Stomach (tissue), 7 donors: ENCODE results near the genes APOBEC3F and GRAP2.

DNA sequence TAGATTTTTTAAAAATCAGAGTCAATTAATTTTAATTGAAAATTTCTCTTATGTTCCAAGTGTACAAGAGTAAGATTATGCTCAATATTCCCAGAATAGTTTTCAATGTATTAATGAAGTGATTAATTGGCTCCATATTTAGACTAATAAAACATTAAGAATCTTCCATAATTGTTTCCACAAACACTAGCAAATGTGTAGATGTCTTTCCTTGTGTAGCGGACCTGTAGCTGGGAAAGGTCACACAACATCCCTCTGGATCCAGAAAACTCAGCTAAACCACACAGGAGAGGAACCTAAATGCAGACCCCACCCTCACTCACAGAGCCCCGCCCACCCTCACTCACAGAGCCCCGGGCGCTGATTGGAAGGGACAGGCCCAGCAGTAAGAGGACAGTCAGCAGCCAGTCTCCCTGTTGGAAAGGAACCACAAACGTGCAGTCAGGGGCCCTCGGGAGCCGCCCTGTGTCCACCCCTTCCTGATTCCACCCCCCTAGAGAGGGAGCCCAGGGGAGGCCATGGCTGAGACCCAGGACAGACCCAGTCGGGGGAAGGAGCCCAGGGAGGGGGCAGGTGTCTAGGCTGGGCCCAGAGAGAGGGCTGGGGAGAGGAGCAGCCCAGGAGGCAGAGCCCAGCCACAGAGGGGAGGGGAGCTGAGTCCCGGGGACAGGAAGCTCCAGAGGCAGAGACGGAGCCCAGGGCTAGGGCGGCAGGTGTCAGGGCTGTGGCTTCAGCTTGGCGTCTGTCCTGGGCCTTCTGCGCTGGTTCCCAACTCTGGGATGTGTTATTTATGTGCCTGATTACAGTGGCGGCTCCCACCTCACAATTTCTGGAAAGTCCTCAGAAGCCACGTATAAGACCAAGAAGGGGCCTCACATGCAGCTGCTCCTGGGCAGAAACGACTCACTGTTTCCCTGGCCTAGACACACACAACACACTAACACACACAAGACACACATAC is 10.7 kb downstream of the APOBEC3B start:
- PRO-cap: no peak
- RAMPAGE, long total RNA, 5 experiments: no peak in any of the 5 experiments
- RRBS: no CpG with 5 or more reads among the region's 16 CpGs

- PRO-cap: no peak
- RAMPAGE, long total RNA, 5 experiments: no peak in any of the 5 experiments
- RRBS: no CpG with 5 or more reads among the region's 7 CpGs
Observed at GRCh38 chr22:39003143-39003610, 10.9 kb upstream of the APOBEC3C start.

GRCh38 chr22:39040393-39041475 is at the start of gene APOBEC3F:
Gene APOBEC3F, plus strand, starts transcription at chr22:39040864.
- PRO-cap: bidirectional peak, plus-strand start at chr22:39040874, minus-strand start at chr22:39040648
- RAMPAGE, long total RNA, 5 experiments: start-site peak on the plus strand in 2 of 5 experiments, at chr22:39040604-39040943 at its widest, 8 to 25 reads per replicate
- RRBS: no CpG with 5 or more reads among the region's 29 CpGs

GRCh38 chr22:39087448-39088405 is 9.3 kb upstream of the APOBEC3H start:
- PRO-cap: no peak
- RAMPAGE, long total RNA, 5 experiments: no peak in any of the 5 experiments
- RRBS: no CpG with 5 or more reads among the region's 14 CpGs

- PRO-cap: no peak
- RAMPAGE, long total RNA, 5 experiments: no peak in any of the 5 experiments
- RRBS: no CpG with 5 or more reads among the region's 6 CpGs
Observed at GRCh38 chr22:39099474-39099923, 2.5 kb downstream of the APOBEC3H start.

DNA sequence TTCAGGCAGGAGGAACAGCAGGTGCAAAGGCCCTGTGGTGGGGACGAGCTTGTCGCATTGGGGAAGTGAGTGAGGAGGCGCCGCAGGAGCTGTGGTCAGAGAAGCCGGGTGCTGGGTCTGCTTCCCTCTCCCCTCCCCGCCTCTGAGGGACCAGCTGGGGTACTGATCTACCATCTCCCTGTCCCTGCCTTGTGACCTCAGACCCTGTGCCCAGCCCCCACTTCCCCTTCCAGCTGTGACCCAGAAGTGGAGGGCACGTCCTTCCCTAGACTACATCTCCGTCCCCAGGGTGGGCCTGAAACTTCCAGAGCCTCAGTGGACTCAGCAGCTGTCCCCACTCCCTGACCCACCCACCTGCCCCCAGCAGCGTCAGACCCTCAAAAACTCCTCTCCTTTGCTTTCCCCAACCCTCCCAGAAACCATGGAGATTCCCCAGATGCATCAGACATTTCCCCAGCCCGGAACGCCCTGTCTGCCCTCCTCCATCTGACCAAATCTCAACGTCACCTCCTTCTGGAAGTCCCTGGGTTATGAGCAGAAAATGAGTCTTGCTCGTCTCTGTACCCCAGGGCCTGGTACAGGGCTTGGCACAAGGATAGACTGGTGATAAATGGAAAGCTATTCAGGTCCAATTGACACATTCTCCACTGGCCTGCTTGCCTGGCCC is 19.8 kb upstream of the PDGFB start:
- PRO-cap: unidirectional peak, minus-strand start at position 144 of the sequence
- RAMPAGE, long total RNA, 5 experiments: no peak in any of the 5 experiments
- RRBS: no CpG with 5 or more reads among the region's 13 CpGs

GRCh38 chr22:39266293-39266904 is 21.6 kb upstream of the PDGFB start:
- PRO-cap: no peak
- RAMPAGE, long total RNA, 5 experiments: no peak in any of the 5 experiments
- RRBS: 51% methylated on average over 3 of the region's 12 CpGs

- PRO-cap: bidirectional peak, plus-strand start at chr22:39292906, minus-strand start at chr22:39292672
- RAMPAGE, long total RNA, 5 experiments: no peak in any of the 5 experiments
- RRBS: 29% methylated on average over 3 of the region's 21 CpGs
Observed at GRCh38 chr22:39292428-39293264, 26.8 kb downstream of the RPL3 start.

DNA sequence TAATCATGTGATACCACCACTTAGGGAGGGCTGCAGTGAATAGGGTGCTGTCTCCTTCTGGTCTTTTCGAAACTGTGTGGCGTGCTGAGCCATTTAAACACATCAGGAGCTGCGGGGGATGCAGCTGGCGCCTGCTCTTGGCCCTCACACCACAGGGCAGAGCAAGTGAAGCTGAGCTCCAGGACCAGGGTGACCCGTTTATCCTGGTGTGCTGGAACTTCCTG is 2.6 kb downstream of the SYNGR1 start:
- PRO-cap: no peak
- RAMPAGE, long total RNA, 5 experiments: no peak in any of the 5 experiments
- RRBS: no CpG with 5 or more reads among the region's 5 CpGs

DNA sequence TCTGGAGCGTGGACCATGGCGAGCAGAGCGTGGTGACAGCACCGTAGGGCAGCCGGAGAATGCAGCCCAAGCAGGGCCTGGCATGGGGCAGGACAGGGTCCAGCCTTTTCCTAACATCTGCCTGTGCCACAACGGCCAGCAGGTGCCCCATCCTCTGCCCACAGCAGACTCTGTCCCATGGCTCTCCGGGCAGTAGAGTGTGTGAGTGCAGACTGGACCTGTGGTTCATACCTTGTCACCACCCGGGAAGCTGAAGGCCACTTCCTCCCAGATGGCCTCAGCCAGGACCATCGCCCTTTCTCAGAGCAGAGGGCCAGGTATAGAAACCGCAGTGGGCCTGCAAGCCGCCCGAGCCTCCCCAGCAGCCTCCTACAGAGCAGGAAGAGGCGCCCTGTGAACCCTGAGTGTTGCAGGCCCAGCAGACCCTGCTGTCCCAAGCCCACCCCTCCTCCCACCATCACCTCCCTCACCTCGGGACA is 26.6 kb upstream of the MGAT3 start:
- PRO-cap: no peak
- RAMPAGE, long total RNA, 5 experiments: start-site peak on the plus strand in 3 of 5 experiments, centred at positions 140 to 263 of the sequence, 5 to 12 reads per replicate
- RRBS: 80% methylated on average over 2 of the region's 14 CpGs

DNA sequence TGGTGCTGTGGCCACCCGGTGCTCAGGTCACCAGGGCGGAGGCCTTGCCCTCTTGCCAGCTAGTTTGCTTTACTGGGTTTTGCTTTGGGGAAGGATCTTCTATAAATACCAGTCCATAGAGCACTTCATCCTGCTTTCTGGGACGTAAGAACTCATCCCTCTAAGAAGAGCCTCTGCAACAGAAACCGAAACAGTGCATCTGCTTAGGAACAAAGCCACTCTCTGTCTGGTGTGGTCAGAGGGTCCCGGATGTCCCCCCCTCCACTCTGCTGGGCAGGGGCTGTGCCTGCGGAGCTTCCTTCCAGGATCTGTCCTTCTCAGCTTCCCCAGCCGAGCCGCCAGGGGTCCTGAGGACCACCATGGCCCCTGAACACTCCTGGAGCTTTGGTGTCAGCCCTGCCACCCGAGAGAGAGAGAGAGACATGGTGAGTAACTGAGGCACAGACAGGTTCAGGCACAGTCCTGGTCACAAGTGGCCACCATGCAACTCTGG is 24.5 kb upstream of the MGAT3 start:
- PRO-cap: no peak
- RAMPAGE, long total RNA, 5 experiments: no peak in any of the 5 experiments
- RRBS: no CpG with 5 or more reads among the region's 9 CpGs

- PRO-cap: no peak
- RAMPAGE, long total RNA, 5 experiments: no peak in any of the 5 experiments
- RRBS: no CpG with 5 or more reads among the region's 7 CpGs
Observed at GRCh38 chr22:39462408-39462840, 5.6 kb downstream of the MGAT3 start.

DNA sequence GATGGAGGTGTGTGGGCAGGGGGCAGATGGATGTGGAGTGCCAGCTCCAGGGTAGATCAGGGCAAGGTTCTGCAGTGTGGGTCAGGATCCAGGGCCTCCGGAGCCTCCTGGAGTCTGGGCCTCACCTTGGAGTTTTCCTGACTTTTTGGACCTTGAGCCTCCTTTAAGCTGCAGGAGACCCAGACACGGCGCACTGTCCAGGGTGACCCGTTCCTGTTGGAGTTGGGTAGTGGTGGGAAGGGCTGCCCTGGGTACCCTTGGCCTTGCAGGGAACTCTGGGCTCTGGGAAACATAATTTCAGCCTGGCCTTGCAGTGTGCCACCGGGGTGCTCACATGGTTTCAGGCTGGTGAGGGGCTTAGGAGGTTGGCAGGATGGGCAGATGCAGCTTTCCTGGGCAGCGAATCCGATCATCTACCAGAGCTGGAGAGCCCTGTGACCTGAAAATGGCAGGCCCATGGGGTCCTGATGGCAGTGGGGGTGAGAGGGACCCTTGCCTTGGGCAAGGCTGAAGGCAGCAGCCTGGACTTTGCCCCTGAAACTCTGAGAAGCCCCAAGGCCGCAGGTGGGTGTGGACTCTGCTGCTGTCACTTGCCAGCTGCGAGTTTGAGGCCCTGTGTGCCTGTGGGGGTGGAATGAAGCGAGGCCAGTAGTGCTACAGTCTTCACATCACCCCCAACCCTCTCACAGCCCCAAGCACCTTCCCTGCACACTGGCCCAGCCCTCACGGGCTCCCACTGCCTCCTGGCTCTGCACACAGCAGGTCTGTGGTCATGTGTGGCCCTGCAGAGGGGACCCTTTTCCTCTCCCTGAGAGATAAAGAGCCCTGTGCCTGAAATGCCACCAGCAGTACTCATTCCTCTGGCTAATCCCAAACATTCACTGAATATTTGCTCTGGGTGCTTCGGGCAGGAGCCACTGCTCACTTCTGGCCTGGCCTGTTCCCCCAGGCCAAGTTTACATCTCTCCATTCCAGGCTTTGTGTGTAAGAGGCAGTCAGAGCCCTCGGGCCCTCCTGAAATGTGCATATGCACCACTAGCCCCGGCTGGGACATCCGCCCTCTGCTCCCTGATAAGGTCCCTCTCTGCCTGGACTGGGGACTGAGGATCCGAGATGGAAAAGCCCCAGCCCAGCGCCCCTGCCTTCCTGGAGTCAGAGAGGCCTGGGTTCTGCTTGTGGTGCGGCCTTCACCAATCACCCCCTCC is 17.4 kb downstream of the MGAT3 start:
- PRO-cap: no peak
- RAMPAGE, long total RNA, 5 experiments: start-site peak on the plus strand in 1 of 5 experiments, centred at position 385 of the sequence, 14 reads per replicate
- RRBS: no CpG with 5 or more reads among the region's 18 CpGs

GRCh38 chr22:39524433-39525407 is 4.4 kb downstream of the ATF4 start:
- PRO-cap: no peak
- RAMPAGE, long total RNA, 5 experiments: no peak in any of the 5 experiments
- RRBS: no CpG with 5 or more reads among the region's 10 CpGs

DNA sequence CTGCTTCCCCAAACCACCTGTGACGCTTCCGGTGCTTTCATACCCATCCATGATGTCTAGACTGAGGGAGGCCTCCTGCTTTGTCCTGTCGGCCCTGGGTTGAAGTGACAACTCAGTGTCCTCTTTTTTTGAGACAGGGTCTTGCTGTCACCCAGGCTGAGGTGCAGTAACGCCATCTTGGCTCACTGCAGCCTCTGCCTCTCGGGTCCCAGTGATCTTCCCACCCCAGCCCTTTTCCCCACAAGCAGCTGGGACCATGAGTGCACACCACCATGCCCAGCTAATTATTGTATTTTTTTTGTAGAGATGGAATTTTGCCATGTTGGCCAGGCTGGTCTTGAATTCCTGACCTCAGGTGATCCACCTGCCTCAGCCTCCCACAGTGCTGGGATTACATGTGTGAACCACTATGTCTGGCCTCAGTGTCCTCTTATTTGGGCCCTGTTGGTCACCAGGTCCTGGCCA is 5.5 kb downstream of the RPS19BP1 start:
- PRO-cap: no peak
- RAMPAGE, long total RNA, 5 experiments: no peak in any of the 5 experiments
- RRBS: no CpG with 5 or more reads among the region's 5 CpGs

- PRO-cap: no peak
- RAMPAGE, long total RNA, 5 experiments: no peak in any of the 5 experiments
- RRBS: 2% methylated on average over 11 of the region's 42 CpGs
Observed at GRCh38 chr22:39529061-39530091, 3.2 kb downstream of the RPS19BP1 start.

DNA sequence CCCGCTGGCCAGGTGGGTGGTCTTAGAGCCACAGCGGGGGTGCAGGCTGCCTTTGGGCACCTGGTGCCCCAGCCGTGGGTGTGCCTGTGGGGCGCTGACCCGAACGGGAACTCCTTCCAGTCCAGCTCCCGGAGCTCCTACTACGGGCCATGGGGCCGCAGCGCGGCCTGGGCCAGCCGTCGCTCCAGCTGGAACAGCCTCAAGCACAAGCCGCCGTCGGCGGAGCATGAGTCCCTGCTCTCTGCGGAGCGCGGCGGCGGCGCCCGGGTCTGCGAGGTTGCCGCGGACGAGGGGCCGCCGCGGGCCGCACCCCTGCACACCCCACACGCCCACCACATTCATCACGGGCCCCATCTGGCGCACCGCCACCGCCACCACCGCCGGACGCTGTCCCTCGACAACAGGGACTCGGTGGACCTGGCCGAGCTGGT is 91.3 kb downstream of the CACNA1I start:
- PRO-cap: no peak
- RAMPAGE, long total RNA, 5 experiments: no peak in any of the 5 experiments
- RRBS: 14% methylated on average over 22 of the region's 43 CpGs

GRCh38 chr22:39900830-39901733 is at the start of gene GRAP2:
Gene GRAP2, plus strand, starts transcription at chr22:39901084.
- PRO-cap: unidirectional peak, plus-strand start at chr22:39901124; unidirectional peak, plus-strand start at chr22:39901180
- RAMPAGE, long total RNA, 5 experiments: start-site peak on the plus strand in 1 of 5 experiments, at chr22:39901081-39901185 at its widest, 64 reads per replicate
- RRBS: no CpG with 5 or more reads among the region's 4 CpGs

DNA sequence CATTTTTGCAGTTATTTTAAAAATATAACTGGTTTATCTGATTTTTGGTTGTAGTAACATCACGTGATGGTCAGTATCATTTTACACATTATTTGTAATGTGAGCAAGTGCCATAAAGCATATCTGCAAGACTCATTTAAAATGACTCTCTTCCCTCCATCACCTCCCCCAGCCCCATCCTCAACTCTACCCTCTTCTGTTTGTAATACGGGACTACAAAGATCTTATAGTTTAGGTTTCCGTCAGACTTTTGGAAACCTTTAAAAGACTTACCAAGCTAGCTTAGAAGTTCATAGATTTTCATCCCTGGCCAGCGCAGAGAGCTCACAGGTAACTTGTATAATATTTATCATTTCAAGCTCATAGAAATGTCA is 10.3 kb downstream of the GRAP2 start:
- PRO-cap: no peak
- RAMPAGE, long total RNA, 5 experiments: no peak in any of the 5 experiments
- RRBS: no CpG with 5 or more reads among the region's 4 CpGs

DNA sequence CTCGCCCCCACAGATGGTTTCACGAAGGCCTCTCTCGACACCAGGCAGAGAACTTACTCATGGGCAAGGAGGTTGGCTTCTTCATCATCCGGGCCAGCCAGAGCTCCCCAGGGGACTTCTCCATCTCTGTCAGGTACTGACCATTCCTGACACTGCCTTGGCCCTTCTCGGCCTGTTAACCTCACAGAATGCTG is 258 bp upstream of the TMA7B start:
- PRO-cap: no peak
- RAMPAGE, long total RNA, 5 experiments: no peak in any of the 5 experiments
- RRBS: no CpG with 5 or more reads among the region's 5 CpGs